ENCODE results near the gene ABCC1.

DNA sequence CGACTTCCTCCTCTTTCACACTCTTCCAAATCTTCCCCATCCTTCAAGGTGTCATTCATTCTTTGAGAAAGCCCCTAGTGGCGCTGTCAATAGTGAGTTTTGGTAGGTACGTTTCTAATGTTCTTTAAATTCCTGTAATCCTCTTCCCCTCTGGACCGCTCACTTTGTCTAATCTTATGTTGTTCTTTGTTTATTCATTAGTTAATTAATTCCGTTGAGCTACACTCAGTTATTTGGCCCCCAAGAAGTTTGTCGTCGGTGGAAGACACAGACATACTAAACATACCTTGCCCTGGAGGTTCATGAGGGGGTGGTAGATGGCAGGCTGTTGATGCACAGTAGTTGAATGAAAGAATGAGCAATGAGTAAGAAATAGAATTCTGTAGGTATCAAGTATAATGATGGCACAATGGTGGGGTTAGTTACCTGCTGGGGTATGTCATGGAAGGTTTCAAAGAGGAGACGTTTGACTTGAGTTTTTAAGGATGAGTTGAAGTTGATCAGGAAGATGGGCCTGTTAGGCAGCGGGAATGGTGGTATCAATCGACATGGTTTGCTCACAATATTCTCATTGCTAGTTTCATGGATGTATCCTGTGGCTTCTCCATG lies 395.8 kb downstream of the SNX29 start:
- PRO-cap, result no peak
- RAMPAGE, long total RNA, result no peak

DNA sequence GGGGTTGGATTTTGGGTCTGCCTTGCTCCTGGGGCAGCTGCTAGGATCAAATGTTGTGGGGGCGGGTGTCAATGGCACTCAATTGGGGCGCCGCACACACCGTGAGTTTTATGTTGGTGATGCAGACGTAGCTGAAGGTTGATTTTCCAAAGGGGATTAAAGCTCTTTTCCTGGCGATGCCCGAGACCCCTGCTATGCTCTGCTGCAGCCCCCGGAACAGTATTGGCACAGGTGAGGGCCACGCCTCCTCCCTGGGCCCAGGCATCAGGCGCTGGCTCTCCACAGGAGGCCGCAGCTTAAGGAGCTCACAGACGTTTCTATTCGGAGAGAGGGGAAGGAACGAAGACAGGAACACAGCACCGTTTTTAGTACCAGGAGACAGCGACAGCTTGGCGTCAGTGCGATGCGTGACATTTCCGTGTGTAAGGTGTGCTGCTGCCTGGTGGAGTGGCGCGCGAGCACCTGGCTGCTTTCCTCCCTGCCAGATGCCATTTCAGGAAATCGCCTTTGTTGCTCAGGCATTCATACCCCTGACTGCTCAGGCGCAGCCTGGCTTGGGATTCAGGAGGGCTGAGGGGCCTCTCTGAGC lies 367.6 kb downstream of the CPPED1 start:
- PRO-cap, result no peak
- RAMPAGE, long total RNA, result no peak

- PRO-cap, result no peak
- RAMPAGE, long total RNA, result no peak
These were observed 301.0 kb downstream of the CPPED1 start for GRCh38 chr16:12502708-12502991.

- PRO-cap, result no peak
- RAMPAGE, long total RNA, result no peak
These were observed 300.6 kb downstream of the CPPED1 start for GRCh38 chr16:12502992-12503615.

- PRO-cap, result no peak
- RAMPAGE, long total RNA, result no peak
These were observed 270.8 kb downstream of the CPPED1 start for GRCh38 chr16:12532811-12533281.

DNA sequence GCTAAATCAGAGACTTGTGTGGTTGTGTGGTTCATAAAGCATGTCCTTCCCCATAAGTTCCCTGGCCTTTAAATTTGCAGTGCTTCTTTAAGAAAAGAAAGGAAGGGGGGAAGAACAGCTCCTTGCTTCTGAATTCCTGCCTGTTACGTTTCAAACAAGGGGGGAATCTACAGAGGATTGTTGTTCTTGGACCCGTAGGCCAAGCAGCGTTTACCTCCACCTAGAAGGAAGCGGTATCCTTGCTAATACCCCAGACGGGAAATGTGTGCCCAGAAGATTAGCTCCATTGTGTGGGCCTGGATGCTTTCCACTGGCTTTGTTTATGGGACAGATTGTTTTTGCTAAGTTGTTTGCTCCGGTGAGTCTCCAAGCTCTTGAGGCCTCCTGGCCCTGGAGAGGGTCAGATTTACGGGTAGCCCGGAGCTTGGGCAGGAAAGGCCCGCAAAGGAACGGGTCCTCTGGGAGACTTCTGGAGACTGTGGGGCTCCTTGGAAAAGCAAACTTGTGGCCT lies 28.5 kb upstream of the MRTFB start:
- PRO-cap, result no peak
- RAMPAGE, long total RNA, result no peak

DNA sequence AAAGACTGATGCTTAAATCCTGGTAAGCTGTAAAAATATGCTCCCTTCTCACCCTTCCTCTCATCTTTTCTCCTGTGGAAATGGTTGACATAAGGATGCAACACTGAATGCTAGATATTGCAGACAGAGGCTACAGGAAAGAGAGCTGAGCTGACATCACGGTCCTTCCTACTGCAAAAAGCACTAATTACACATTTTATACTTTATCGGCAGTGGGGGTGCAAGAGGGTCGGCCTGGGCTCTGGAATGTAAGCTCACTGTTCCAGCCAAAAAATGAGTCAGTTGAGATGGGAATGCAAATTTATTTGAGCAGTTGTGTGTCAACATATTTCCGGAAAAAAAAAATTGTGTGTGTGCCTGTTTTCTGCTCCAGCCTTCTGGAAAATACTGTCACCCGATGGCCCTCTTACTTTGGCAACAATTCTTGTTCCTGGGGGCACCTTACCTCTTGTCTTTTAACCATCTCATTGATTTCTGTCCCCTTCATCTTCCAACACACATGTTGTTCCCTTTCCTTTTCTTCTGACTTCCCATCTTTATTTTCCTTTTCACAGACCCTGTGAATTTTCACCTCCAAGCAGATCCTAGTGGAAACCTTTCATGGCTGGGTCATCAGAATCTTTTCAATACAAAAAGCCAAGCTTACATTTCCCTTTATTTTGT lies 14.1 kb upstream of the MRTFB start:
- PRO-cap, result no peak
- RAMPAGE, long total RNA, result no peak

DNA sequence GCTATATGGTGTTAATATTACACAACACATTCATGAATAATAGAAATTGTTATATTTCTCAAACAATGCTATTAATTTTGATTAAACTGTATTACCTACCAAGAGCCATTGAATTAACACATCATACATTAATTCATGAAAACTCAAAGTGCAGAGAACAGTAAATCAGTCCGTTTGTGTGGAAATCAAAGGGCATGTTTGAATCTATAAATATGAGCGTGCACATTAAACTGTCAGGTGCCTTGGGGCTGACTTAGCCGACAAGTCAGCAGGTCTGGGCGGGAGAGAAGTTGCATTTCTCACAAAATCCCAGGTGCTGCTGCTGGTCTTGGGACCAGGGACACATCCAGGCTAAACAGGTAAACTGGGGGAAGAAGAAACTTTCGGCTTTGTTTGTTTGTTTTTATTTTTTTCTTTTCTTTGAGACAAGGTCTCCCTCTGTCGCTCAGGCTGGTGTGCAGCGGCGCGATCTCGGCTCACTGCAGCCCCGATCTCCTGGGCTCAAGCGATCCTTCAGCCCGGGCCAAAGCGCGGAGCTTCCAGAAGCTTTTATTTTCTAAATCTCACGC lies 213.8 kb downstream of the MRTFB start:
- PRO-cap, result unidirectional peak, plus-strand start at position 236 of the sequence
- RAMPAGE, long total RNA, result no peak

DNA sequence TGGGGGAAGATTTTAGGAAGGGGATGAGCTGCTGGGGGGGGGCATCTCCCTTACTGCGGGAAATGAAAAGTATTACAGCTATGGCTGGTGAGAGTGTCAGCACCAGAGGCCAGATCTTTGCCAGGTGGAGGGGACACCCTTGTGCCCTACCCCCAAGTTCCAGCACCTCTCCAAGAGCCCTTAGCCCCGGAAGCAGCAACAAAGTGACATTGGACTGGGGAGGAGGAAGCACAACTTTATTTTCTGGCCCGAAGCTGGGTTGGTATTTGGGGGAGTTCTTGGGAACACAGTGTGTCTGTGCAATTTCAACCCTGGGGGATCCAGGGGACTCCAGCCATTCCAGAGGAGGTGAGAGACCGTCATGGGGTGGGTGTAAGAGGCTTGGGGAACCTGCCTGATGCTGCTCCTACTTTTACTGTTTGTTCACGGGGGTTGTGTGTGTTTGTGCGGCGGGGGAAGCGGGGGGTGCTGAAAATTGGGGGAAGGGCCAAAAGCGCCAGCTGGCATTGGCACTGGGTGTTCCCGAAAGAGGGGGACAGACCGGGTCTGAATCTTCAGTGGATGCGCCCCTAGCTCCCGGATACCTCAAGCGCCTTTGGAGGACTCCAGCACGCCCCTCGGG lies 230.2 kb downstream of the MRTFB start:
- PRO-cap, result unidirectional peak, plus-strand start at position 201 of the sequence
- RAMPAGE, long total RNA, result no peak

GRCh38 chr16:14347792-14348114 lies 276.6 kb downstream of the MRTFB start:
- PRO-cap, result no peak
- RAMPAGE, long total RNA, result no peak

DNA sequence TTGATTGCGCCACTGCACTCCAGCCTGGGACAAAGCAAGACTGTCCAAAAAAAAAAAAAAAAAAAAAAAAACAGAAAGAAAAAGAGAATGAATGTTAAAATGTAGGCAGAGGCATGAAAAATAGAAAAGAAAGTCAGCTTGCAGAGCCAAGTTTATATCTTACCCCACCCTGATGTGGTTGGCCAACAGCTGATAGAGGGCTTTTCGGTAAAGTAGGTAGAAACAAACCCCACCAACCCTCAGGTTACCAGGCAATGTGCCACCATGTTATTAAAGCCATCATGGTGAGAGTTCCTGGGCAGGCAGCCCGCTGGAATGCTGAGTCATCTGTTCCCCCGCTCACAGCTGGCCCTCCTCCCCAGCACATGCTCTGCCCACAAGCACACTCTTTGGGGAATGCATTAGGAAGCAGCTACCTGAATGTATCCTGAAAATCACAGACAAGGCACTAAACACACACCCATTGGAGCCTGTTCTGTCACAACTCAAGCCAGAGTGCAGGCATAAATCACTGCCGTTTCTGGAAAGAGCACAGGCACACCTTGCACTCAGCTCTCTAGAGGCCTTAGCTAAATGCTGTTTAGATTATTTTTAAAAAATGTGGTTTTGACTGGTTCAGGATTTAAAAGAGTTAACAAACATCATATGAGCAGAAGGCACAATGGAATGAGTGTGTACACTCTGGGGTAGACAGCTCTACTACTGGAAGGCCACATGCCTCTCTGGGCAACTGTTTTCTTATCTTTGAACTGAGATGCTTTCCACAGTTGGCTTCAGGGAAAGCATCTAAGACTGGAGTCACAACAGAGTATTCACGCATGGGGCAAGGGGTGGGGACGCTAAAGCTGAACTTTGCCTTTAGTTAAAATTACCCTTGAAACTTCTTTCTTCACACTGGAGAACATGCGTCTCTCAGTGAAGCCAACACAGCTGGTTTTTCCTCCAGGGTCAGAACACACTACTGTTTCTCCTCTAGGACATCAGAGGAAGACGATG lies 128.4 kb downstream of the PARN start:
- PRO-cap, result no peak
- RAMPAGE, long total RNA, result no peak

- PRO-cap, result no peak
- RAMPAGE, long total RNA, result no peak
These were observed 19.0 kb upstream of the NPIPA1 start for GRCh38 chr16:14917972-14918877.

- PRO-cap, result no peak
- RAMPAGE, long total RNA, result no peak
These were observed 51.3 kb upstream of the RRN3 start for GRCh38 chr16:15145066-15146025.

- PRO-cap, result no peak
- RAMPAGE, long total RNA, result no peak
These were observed 80.8 kb downstream of the BMERB1 start for GRCh38 chr16:15515260-15515602.

- PRO-cap, result no peak
- RAMPAGE, long total RNA, result no peak
These were observed 31.2 kb downstream of the MARF1 start for GRCh38 chr16:15611659-15612165.

DNA sequence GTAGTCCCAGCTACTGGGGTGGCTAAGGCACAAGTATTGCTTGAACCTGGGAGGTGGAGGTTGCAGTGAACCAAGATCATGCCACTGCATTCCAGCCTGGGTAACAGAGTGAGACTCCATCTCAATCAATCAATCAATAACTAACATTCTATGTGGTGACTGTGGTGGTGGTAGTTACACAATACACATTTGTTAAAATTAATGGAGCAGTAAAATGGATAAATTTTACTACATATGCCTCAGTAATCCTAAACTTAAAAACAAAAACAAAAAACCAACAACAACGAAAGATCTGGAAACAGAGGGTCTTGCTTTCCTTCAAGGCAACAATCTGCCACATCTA lies 78.0 kb downstream of the NDE1 start:
- PRO-cap, result no peak
- RAMPAGE, long total RNA, result no peak

DNA sequence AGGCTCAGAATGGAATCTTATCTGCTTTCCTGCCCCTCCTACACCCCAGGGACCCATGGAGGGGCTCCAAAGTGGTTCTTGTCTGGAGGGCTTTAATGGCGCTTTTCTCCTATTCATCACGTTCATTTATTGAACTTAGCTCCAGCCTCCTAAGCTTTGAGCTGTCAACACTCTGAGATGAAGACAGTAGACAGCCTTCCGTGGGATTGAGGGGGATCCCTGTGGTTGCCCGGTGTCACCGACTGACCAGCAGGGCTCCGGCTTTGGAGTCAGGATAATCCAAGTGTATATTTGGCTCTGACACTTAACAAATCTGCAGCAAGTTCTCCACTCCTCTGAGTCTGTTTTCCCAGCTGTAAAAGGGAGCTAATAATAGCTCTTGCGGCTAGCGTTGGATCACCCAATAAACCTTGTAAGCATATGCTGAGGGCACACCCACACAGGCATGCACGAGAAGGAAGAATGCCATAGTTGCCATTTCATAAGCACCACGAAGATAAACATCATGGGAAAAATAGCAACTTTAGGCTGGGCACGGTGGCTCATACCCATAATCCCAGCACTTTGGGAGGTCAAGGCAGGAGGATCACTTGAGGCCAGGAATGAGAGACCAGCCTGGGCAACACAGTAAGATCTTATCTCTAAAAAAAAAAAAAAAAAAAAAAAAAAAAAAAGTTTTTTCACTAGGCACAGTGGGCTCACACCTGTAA lies 44.8 kb downstream of the MYH11 start:
- PRO-cap, result no peak
- RAMPAGE, long total RNA, result no peak

DNA sequence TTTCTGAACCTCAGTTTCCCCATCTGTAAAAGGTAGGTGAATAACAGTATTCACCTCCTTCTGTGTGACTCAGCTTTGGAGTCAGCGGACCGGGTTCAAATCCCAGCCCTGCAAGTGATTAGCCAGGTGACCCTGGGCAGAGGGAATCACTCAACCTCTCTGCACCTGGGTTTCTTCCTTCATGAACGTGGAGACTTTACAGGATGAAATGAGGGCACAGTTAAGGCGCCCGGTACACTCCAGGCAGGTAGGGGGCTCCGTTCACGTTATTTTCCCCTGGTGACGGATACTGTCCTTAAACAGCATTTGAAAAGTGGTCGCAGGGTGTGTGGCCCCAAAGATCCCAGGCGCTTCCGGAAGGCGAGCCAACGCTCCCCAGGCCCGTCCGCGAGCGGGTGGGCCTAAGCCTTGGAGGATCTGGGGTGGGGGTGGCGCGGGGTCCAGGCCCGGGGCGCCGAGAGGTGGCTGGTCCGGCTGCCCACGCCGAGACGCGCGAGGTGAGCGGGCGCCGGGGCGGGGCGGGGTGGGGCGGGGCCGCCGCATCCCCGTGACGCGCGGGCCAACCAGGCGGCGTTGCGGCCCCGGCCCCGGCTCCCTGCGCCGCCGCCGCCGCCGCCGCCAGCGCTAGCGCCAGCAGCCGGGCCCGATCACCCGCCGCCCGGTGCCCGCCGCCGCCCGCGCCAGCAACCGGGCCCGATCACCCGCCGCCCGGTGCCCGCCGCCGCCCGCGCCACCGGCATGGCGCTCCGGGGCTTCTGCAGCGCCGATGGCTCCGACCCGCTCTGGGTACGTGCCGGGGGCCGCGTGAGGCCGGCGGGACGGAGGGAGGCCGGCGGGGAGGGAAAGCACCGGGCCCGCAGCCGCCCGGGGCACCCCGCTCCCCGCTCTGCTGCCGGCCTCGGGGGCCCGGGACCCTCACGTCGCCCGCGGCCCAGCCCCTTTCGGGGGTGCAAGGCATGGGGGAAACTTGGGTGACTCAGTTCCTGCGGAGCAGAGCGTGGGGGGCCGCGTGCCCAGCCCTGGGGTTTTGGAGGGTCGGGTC lies at the start of gene ABCC1:
TSS of gene ABCC1 (plus strand) at position 603 of the 1,042 bp plus-strand sequence.
- PRO-cap, result bidirectional peak, plus-strand start at position 384 of the sequence, minus-strand start at position 209 of the sequence; bidirectional peak, plus-strand start at position 621 of the sequence, minus-strand start at position 499 of the sequence
- RAMPAGE, long total RNA, result no peak

GRCh38 chr16:15950846-15951315 lies 1.5 kb downstream of the ABCC1 start:
- PRO-cap, result no peak
- RAMPAGE, long total RNA, result no peak

- PRO-cap, result no peak
- RAMPAGE, long total RNA, result no peak
These were observed 9.3 kb downstream of the ABCC1 start for GRCh38 chr16:15958595-15959265.

Measured in OCI-LY7 (cell line).